ENCODE results near the genes VWA1 and NADK.

- PRO-cap = no peak
These were observed 12.0 kb downstream of the CCNL2 start for GRCh38 chr1:1386984-1387680.

DNA sequence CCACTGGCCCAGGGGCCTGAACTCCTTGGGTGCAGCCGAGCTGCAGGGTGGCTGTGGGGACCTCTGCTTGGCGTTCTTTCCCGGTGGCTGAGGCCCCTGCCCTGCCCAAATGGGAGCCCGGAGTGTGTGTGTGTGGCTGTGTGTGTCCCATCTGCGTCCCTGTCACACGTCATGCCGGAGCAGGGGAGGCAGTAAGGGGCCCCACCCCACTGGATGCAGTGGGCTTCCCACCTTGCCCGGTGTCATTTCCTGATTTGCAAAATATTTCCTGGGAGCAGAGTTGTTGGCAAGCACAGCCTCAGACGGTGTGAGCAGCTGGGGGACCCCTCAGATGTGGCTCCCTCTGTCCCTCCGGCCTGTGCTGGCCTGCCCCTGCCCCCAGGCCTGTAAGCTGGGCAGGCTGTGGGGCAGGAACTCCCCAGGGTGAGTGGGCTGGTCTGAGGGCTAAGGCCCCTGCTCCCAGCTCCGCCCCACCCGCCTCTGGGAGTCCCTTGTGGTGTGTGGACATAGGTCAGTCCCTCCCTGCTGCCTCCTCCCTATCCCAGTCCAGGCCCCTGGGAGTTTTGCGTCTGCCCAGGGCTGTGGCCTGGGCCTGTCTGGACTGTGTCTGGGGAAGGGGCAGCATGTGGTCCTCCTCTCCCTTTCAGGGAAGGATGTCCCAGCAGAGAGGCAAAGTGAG, 3.8 kb upstream of the VWA1 start:
- PRO-cap = no peak

DNA sequence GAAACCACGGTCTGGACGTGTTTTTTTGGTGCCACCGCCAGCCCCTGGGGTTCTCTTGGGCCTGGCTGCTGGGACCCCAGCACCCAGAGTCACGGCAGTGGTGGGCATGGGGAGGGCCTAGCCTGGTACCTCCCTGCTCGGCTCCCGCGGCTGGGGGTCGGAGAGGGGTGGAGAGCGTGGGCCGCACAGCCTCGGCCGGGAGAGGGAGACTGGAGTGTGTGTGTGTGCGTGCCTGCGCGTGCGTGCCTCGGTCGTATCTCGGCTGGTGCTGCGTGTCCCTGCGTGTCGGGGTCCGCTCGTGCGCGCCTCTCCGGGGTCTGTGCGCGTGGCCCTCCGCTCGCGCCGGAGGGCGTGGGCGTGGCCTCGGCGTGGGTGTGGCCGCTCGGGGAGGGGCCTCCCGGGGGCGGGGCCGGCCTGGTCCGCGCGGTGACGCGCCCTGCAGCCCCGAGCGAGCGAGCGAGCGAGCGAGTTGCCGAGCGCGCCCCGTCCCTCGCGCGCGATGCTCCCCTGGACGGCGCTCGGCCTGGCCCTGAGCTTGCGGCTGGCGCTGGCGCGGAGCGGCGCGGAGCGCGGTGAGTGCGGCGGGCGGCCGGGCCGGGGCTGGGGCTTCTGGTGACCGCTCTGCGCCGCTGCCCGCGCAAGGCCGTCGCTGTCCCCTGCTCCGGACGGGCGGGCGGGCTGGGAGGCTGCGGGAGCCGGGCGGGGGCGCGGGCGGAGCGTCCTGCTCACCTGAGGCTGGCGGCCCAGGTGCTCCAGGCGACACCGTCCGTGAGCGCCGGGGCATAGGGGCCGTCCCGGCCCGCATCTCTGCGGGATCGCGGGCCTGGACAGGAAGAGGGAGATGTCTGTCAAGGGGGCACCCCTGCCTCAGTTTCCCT, at the start of gene VWA1:
Gene VWA1, plus strand, starts transcription at position 441 of the 878 bp plus-strand sequence.
- PRO-cap = bidirectional peak, plus-strand start at position 467 of the sequence, minus-strand start at position 312 of the sequence

DNA sequence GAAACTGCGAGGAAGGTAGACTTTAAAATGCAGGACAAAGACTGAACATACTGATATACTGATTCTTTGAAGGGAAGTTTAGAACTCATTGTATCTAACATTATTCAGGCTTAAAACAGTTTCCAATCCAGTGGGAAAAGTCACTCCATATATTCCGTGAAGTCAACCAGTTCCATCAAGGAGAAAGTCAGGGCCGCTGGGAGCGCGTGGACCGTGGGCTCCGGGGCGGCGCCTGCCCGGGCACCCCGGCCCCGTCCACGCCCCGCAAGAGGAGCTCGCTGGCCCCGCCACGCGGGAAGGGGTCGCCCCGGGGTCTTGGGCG, 696 bp upstream of the ATAD3A start:
- PRO-cap = no peak

GRCh38 chr1:1567561-1568596, 6.8 kb downstream of the SSU72 start:
- PRO-cap = no peak

GRCh38 chr1:1629876-1630155, 2.2 kb upstream of the MMP23B start:
- PRO-cap = no peak

DNA sequence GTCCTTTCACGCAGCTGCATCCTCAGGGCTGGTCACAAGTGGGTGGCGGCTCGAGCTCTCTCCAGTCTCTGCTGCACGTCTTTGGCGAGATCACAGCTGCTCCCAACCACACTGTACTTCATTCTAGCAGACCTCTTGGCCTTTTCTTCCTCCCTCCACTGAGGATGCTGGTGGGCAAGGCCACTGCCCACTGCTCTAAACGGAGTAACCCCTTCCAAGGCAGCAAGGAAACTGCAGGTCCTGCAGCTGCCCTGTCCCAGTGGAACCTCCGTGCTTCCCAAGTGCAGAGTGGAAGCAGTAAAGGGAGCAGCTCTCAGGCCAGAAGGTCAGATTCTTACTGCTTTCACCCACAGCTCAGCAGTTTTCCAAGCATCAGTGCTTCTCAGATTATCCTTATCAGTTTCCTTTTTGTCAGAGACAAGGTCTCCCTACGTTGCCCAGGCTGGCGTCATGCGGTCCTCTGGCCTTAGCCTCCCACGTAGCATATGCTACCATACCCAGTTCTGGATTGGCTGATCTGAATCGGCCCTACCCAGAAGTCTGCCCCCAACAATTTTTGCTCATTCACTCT, 11.1 kb downstream of the CDK11B start:
- PRO-cap = no peak

DNA sequence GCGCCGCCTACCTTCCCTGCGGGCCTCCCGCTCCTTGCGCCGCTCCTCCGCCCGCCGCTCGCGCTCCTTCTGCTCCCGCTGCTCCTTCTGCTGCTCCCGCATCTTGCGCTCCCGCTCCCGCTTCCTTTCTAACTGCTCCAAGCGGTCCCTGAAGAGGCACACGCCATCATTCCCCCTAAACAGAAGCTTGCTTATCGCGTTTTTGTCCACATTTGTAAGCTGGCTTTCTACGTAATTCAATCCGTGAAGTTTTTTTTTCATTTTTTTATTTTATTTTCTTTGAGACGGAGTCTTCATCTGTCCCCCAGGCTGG, 11.9 kb downstream of the CDK11A start:
- PRO-cap = no peak

DNA sequence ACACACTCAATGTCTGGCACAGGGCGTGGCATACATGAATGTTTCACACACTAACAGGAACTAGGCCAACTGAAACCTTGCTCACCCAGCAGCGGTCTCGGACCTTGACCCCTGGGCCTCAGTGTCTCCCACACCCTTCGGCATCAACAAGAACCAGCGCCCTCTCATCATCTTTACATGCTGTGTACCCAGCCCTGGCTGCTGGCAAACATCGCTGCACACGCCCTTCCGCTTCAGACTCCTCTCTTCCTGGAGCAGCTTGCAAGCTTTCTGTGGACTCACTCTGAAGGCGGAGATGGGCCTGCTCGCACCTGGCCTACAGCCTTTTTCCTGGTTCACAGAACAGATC, 8.7 kb downstream of the CDK11A start:
- PRO-cap = no peak

DNA sequence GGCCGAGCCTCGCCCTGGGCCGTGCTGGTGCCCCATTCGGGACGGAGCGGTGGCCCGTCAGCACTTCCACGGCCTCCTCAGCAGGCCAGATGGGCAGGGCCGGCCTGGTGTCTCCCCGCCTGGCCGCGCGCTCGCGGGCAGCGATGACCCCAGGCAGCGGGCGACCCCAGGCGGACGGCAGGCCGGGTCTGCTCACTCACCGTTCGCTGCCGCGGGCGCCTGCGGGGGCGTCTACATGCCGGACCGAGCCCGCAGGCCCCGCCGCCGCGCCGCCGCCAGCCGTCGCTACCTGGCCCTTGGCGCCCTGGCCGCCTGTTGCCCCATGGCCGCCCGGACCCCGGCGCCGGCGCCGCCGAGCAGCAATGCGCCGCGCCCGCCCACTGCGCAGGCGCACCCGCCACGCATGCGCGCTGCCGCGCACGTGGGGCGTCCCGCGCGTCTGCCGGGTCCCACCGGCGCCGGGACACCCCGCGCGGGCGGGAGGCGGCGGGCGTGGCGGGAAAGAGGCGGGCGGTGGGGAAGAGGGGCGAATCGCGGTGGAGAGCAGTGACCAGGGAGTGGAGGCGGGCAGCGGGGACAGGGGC, at the start of gene NADK:
Gene NADK, minus strand, starts transcription at position 382 of the 584 bp plus-strand sequence.
- PRO-cap = no peak

GRCh38 chr1:1815547-1816609, 37.6 kb upstream of the NADK start:
- PRO-cap = no peak

DNA sequence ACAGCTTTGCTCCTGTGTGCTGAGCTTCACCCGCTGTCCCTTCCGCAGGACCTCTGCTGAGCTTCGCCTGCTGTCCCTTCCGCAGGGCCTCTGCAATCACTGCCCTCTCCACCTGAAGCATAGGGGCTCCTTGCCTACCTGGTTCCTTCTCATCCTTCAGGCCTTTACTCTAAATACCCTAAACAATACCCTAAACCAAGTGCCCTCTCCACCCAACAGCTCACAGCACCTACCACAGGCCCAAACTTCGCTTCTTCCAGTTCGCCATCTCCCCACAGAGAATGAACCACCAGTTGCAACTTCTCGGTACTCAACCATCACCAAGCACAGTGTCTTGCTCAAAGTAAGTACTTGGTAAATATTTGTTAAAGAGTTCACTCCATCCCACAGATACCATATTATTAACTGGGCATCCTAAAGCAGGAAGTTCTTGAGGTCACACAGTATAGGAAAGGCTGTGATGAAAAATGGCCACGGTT, 18.3 kb downstream of the GNB1 start:
- PRO-cap = no peak

GRCh38 chr1:1881000-1882025, 9.6 kb downstream of the GNB1 start:
- PRO-cap = no peak

DNA sequence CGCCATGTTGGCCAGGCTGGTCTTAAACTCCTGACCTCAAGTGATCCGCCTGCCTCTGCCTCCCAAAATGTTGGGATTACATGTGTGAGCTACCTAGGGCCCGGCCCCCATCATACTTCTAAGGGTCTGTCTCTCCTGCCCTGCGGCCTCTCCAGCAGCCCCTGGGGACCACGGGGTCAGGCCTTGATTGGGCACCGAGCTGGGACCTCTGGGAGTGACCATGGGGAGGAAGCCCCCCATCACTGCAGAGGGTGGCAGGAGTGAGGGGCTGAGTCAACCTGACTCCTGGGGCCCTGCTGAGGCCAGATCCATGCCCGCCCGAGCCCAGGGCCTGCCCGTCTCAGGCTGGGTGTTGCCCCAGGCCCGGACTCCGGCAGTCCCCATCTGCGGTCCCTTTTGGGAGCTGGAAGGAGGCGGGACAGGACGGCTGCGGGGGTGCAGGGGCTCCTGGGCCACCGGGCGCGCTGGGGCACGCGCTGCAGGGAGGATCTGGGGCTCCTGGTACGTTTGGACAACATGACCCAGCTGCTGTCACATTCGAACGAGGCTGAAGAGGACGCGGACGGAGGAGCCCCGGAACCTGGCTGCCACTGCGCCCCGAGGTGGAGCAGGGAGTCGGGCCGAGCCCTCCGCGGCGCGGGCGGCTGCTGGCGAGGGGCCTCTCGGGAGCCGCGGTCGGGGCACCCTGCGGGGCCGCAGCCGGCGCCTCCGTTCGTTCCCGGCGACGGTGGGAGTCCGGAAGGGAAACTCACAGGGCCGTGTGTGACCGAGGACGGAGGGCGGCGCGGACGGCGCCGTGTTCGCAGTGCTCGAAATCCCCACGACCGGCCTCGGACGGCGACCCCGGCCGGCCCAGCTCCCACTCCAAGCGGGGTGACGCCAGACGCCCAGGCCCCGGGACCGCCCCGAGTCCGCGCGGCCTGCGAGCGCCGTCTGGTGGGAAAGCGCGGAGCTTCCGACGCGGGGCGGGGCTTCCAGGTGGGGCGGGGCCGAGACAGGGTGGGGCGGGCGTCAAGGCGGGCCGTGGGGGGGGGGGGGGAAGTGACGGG, 6.5 kb upstream of the CALML6 start:
- PRO-cap = bidirectional peak, plus-strand start outside the sequence, minus-strand start at position 912 of the sequence

DNA sequence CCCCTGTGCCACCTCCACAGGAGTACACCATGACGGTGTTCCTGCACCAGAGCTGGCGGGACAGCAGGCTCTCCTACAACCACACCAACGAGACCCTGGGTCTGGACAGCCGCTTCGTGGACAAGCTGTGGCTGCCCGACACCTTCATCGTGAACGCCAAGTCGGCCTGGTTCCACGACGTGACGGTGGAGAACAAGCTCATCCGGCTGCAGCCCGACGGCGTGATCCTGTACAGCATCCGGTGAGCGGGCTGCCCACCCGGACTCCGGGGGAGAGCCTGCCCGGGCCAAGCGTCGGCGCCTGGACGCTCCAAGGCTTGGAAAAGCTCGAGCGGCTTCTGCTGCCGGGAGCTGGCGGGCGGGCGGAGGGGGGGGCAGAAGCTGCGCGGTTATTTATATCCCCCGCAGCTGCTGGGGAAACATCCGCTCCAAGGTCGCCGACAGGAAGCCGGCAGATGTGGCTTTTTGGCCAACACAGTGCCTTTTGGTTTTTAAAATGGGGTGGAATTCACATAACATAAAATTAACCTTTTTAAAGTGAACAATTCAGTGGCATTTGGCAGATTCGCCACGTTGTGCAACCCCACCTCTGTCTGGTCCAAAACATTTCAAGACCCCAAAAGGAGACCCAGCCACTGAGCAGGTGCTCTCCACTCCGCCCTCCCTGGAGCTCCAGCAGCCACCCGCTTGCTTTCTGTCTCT, 6.5 kb downstream of the GABRD start:
- PRO-cap = no peak

DNA sequence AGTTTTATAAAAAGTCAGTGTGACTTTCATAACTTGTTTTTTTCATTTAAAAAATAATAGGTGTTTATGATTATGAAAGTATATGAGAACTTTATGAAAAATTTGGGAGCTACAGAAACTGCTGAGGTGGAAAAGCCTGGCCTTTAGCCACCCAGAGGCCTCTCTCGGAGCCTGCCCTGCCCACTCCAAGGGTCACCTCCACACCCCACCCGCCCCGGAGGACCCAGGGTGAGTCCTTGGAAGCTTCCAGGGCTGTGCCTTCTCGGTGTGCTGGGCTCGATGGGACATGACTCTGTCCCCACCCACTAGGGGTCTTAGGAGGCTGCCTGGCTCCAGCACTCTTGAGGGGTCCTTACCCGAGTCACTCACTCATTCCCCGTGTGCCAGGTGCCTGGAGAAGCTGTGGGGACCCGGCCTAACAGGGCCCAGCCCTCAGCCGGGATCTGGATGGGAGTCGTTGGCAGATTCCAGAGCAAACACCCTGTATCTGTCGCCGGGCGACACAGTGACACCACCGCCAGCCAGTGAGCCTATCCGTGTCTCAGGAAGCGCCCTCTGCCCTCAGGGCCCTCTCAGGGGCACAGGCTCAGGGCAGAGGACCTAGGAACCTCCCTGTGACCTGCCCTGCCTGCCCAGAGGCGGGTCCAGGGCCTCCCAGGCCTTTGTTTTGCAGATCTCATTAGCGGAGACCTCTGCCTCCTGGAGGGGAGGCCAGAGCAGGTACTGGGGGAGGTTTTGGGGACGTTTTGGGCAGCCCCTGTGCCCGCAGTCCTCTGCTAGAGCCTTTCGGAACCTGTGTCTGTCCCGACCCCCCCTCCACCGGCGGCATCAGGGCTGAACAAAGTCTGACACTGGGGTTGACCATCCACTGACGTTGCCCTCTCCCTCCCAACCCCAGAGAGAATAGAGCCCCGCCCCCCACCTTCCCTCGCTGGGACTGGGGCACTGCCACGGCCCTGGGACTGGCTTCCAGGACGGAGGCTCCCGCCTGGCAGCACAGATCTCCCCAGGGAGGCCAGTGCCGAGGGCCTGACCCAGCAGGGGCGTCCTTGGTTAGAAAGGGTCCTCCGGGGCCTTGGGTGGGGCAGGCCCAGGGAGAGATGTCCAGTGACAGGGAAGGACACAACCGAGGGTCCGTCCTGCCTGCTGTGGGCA, 3.0 kb upstream of the PRKCZ start:
- PRO-cap = no peak

DNA sequence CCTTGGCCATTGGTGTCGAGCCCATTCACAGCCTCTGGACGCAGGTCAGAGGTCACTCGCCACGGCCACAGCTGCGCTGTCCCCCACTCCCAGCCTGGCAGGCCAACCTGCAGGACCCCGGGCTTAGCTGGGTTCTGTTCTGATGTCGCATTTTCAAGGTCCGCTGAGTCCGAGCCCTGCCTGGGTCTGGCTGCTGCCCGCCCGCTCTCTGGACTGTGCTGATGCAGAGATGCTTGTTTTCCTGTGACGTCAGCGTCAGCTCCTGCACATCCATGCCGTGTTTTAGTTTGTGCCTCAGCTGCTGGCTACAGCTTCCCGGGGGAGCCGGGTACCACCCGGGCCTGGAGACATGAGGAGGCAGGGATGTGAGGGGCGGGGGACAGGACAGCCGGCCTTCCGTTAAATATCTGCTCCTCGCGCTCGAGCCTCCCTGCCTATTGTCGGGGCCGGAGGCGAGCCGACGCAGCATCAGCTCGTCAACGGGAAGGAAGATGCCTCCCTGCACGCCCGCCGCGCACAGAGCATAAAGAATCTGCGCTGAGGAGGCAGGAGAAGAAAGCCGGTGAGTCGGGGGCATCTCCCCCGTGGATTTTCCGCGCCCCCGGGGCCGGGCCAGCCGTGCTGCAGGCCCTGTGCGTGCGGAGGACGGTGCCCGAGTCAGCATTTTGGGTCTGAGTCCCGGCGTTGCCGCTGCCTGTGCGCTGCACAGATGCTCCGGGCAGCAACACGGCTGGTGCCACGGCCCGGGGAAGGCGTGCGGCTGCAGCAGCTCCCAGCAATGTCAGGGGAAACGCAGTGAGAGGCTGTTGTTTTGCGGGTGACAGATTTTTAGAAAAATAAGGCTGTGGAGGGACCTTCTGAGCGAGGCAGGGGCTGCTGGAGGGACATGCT, 23.4 kb downstream of the PRKCZ start:
- PRO-cap = no peak

GRCh38 chr1:2074322-2075544, 24.5 kb downstream of the PRKCZ start:
- PRO-cap = no peak

- PRO-cap = no peak
These were observed 39.7 kb downstream of the PRKCZ start for GRCh38 chr1:2089810-2090435.

DNA sequence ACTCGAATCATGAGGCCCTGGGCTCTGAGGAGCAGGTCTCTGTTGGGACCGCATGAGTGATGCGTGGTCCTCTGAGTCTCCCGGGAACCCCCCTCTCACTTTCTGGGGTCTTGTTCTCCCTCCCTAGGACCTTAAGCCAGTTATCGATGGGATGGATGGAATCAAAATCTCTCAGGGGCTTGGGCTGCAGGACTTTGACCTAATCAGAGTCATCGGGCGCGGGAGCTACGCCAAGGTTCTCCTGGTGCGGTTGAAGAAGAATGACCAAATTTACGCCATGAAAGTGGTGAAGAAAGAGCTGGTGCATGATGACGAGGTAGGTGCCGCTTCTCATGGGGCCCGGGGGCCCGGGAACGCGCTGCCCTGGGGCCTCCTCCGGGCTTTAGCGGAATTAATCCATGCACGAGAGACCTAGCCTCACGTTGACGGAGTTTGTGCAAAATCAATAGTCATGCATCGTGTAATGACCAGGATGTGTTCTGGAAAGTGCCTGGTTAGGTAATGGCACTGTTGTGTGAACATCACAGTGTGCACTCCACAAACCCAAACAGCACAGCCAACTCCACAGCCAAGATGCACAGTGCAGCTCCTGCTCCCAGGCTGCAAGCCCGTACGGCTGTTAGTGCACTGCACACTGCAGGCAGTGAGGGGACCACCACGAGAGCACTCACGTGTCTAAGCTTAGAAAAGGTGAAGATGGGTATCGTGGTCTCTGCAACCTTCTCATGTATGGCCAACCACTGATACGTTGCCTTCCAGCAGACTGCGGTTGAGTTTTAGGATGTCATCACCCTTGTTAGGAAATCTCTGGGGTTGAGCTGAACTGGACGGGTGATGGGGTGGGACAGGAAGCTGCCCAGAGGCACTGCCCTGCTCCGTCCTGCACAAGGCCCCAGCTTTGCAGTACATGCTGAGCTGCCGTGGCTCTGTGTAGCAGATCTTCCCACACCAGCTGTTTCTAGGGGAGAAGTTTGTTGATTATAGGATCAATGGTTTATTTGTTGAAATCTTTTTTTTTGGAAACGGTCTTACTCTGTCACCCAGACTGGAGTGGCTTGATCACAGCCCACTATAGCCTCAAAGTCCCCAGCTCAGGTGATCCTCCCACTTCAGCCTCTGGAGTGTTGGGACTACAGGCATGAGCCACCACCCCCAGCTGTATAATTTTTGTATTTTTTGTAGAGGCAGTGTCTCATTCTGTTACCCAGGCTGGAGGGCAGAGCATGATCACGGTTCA, 43.5 kb downstream of the FAAP20 start:
- PRO-cap = no peak

Measured in type B pancreatic cell (in vitro differentiated cells).